ENCODE results near the genes FNDC8, UNC45B, SLC35G3, RASL10B and CCL3.

DNA sequence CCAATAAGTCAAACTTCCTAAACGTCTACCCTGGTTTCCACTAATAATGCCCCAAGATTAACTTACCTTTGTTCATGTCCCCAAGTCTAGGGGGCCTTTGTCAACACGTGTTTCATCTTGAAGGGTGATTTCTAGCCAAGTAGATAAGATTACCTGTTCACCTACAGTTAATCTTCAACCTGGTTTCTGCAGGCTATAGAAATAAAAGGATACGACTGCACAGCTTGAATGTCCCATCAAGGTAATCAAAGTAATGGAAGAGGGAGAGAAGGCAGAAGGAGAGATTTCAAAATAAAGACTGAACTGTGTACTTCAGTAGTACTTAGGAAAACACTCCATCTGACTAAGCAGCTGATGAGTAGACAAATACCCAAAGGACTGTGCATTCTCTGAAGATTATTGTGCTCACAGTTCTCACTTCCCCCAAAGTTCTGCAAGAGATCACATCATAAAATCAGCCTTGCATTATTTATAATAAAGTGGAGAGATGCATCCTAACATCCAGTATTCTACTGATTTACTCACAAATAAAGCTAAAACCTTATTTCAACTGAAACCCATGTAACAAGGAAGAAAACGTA lies 5.8 kb upstream of the RFFL start:
- PRO-cap: no peak
- RAMPAGE, long total RNA, 4 experiments: no peak in any of the 4 experiments

- PRO-cap: no peak
- RAMPAGE, long total RNA, 4 experiments: no peak in any of the 4 experiments
Measured at GRCh38 chr17:35121448-35121706, at the start of gene FNDC8. TSS of gene FNDC8 (plus strand) at chr17:35121615.

- PRO-cap: no peak
- RAMPAGE, long total RNA, 4 experiments: no peak in any of the 4 experiments
Measured at GRCh38 chr17:35131398-35132095, 10.1 kb downstream of the FNDC8 start.

DNA sequence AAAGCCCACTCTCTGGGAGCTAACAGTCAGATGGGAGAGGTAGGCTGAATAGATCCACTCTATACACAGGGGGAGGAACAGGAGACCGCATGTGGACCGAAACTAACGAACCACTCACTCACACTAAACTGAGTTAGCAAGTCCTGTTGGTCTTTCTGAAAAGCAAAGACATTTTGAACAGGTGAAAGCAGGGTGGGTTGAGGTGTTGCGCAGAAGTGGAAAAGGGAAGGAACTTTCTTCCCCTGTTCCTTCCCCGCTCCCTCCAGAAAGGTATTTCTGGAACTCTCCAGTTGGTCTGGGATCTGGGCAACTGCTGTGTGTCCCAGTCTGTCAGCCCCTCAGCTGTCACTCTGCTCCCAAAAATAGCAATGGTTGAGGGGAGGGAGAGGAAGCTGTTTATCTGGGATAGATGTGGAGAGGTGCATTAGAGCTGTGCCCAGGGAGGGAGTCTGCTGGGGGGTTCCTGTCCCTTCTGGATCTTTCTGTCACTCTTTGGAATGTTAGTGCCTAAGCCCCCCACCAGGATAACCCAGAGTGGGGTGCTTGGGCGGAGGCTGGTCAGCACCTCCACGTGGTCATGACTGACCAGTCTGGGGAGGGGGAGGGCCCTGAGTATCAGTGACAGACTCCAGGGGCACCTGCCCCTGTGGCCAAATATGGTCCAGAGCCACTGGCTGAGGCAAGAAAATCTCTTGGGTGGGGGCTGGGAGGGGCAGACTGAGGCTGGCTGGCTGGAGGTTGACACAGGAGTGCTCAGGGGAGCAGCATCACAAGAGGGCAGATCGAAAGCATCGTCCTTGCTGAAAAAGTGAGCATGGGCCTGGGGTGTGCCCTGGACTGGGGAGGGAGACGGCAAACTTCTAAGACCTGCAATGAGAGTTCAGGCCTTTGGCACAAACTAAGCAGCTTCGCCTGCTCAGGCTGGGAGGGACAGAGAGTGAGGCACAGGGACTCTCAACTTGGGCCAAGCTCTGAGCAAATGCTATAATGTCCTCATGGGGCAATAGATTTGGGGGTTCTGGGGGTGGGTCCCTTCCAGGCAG lies at the start of gene UNC45B:
TSS of gene UNC45B (plus strand) at position 715 of the 1,043 bp plus-strand sequence.
- PRO-cap: no peak
- RAMPAGE, long total RNA, 4 experiments: no peak in any of the 4 experiments

- PRO-cap: no peak
- RAMPAGE, long total RNA, 4 experiments: no peak in any of the 4 experiments
Measured at GRCh38 chr17:35194258-35194560, at the start of gene SLC35G3. TSS of gene SLC35G3 (minus strand) at chr17:35194393.

DNA sequence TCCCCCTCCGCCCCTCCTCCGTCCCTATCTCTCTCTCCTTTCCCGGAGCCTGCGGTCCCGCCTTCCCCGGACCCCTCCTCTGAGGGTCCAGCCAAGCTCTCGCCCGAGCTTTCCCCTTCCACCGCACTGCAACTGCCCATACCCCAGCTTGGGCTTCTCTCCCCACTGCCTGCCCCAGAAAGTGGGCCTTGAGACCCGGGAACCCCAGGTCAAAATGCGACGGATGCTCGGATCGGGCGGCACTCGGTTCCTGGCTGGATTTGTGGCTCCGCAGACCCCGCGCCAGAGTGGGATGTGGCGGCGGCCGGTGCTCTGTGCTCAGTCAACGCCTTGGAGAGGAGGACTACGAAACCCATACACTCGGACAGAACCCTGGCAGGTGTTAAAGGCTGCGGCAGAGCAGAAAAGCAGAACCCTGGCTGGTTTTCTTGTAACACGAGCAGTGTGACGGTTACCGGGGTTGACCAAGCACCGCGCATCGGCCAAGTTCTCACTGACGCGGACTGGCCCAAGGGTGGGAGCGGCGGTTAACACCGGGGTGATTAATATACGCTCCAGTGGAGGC lies 834 bp upstream of the SLFN13 start:
- PRO-cap: no peak
- RAMPAGE, long total RNA, 4 experiments: no peak in any of the 4 experiments

GRCh38 chr17:35533124-35533790 lies 4.2 kb downstream of the SLFN12L start:
- PRO-cap: no peak
- RAMPAGE, long total RNA, 4 experiments: no peak in any of the 4 experiments

- PRO-cap: no peak
- RAMPAGE, long total RNA, 4 experiments: no peak in any of the 4 experiments
Measured at GRCh38 chr17:35596020-35596335, 8.9 kb downstream of the AP2B1 start.

DNA sequence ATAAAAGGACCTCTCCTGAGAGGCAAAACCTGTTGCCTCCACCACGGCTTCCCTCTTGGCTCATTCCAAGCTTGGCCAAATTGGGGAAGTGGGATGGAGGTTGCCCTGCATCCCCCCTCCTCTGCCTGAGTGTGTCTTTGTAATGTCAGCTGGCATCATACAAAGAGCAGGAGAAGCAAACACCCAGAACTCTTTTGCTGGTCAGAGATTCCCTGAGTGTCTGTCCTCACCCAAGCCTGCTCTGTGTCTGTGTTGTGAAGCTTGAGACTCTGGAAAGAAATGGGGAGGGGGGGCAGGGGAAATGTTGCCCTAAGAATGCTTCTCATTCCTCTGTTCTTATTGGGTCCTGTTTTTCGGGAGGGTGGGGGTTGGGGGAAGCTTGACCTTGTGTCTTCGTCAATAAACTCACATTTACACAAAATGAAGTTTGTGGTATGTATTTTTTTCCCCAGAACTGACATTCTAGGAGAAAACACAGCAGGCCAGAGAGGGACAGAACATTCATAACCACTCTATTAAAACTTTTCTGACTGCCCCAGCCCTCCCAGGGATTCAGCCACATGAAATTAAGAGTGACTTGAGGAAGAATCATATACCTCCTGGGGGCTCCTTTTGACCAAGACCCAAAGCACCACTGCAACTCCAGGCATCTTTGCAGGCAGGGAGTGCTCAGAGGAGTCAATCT lies 5.3 kb upstream of the RASL10B start:
- PRO-cap: unidirectional peak, minus-strand start at position 249 of the sequence
- RAMPAGE, long total RNA, 4 experiments: no peak in any of the 4 experiments

DNA sequence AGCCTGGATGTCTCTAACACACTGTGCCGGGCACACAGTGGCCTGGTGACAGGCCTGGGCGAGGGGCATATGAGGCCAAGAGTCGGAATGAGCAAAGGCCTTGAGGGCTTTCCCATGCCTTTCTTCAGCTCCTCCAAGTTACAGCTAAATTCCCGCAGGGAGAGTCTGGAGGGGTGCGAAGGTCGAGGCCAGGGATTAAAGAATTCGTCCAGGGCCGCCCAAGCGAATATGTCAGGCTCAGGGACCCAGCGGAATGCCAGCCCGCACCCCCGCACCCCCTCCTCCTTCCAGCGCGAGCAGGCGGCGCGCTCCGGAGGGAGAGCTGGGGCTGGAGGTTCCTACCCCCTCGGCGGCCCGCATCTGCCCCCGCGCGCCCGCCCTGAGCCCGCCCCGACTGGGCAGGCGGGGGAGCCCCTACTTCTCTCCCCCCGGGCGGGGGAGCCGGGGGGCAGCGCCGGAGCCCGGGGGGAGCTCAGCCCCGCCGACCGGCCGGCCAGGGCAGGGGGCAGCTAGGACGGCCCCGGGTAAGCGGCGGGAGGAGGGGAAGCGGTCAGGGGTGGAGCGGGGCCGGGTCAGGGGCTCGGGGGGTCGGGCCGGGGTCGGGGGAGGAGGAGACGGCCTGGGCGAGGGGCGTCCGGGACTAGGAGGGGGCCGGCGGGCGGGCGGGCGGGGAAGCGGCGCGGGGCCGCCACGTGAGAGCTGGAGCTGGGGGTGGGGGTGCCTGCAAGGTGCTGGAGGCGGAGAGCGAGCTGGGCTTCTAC lies at the start of gene RASL10B:
TSS of gene RASL10B (plus strand) at position 285 of the 761 bp plus-strand sequence.
- PRO-cap: unidirectional peak, plus-strand start at position 299 of the sequence
- RAMPAGE, long total RNA, 4 experiments: no peak in any of the 4 experiments

- PRO-cap: no peak
- RAMPAGE, long total RNA, 4 experiments: no peak in any of the 4 experiments
Measured at GRCh38 chr17:35773217-35773659, 12.6 kb downstream of the C17orf50 start.

DNA sequence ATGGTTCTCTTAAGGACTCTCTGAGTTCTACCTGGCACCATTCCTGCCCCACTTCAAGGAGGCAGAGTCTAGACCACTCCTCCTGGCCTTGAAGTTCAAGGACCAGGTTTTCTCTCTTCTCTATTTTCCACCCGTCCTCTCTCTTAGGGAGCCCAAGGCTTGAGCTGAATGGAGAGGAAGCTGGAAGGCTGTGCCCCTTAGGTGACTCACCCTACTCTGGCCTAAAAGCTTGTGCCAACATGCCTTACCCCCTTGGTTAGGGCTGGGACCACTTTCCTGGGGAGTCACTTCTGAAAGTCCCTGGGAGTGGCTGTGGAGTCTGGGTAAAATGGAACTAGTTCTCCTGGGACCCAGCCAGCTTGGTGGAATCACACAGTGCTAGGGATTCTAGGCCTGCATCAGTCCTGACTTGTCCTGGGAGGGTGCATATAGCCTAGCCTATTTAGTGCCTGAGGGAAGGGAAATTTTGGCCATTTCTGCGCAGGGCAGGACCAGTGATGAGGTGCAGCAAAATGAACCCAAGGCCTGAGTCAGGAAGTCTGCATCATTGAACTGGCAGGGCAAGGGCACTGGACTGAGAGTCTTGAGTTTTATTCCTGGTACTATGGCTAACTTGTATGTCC lies 10.6 kb downstream of the MMP28 start:
- PRO-cap: no peak
- RAMPAGE, long total RNA, 4 experiments: no peak in any of the 4 experiments

DNA sequence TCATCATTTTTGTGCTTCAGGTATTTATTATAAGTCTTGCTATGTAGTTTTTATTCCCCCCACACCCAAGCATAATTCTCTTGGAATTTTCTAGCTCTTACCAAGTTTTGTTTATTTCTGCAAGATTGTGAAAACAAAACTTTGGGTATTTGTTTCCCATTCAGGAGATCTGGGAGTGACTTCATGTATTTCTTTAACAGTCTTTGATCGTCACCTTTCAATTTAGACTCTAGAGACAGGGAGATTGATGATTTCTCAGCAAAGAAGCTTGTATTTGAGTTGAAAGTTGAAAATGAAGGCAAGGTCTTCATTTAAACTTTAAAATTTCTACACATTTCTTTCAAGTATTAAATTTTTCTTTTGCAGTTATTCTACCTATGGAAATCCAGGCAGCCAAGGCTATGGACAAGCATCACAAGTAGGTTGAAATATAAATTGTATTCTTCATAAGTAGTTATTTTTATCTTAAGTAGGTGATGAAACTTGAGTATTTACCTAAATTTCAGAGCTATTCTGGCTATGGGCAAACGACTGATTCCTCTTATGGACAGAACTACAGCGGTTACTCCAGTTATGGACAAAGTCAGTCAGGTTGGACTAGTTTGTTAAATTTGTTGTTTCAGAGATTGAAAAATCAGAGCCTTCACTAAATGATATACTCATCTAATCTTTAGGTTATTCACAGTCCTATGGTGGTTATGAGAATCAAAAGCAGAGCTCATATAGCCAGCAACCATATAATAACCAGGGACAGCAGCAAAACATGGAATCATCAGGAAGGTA lies 10.6 kb downstream of the TAF15 start:
- PRO-cap: no peak
- RAMPAGE, long total RNA, 4 experiments: no peak in any of the 4 experiments

GRCh38 chr17:35890781-35891316 lies 10.7 kb upstream of the CCL5 start:
- PRO-cap: no peak
- RAMPAGE, long total RNA, 4 experiments: no peak in any of the 4 experiments

DNA sequence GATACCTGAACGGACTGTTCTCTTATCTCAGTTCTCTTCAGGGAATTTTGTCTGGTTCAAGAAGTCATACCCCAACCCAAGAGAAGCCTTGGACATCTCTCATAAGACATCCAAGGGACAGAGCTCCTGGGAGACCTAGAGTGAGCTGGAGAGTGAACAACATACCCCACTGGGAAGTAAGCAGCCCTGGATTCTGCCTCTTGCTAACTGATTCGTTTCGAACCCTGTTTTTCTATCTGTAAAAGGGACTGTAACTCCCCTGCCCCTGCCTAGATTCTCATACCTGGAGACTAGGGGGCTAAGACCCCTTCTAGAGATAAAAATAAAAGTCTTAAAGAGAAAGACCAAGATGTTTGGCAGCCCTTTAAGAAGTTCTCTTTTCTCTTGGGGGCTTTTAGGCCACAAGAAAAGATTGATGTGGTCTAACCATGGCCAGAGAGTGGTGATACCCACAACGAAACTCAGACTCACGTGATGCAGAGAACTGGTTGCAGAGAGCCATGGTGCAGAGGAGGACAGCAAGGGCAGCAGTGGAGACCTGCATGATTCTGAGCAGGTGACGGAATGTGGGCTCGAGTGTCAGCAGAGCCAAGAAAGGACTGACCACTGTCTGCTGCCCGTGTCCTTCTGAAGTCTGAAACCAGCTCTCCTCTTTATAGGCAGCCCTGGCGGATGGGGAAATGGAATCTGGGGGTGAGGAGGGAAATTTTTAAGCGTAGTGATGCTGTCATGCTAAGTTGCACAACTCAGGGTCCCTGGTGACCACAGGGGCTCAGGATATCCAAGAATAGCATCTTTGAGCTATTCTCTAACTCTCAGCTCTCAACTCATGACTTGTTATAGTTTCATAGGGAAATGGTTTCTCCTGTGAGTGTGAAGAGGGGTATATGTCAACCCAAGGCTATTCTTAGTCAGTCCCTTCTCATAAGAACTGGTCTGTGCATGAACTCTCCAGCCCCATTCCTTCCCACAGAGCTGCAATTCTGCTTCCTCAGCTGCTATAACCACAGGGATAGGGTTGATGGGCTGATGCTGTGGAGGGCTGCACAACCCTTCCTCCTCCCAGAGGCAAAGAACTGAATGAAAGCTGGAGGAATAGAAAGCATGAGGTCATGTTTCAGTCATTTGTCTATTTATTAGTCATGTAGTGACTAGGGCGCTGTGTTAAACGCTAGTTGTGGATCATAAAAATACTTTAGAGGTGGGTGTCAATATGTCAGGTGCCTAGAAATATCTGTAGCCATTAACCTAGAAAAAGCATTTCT lies at the start of gene CCL3:
TSS of gene CCL3 (minus strand) at position 629 of the 1,265 bp plus-strand sequence.
- PRO-cap: unidirectional peak, minus-strand start at position 629 of the sequence
- RAMPAGE, long total RNA, 4 experiments: no peak in any of the 4 experiments

DNA sequence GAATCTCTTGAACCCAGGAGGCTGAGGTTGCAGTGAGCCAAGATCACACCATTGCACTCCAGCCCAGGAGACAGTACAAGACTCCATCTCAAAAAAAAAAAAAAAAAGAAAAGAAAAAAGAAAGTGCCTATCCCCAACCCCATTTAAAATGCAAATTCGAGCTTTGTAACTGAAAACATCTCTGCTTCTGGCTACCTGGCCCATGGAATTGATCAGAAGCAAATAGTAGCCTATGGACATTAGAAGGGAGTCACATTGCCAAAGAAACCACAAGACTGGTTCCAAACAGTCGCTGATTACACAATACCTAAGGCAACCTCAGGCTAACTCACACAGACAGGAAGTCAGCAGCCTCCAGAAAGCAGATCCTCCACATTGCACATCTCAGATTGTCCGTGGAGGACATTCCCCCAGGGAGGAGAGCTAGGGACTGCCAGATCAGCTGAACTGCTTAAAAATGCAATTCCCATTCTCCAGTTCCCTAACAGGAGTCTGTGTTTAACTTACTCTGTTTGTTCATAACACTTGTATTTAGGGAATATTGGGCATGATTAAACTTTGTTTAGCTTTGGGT lies 4.3 kb downstream of the CCL3L3 start:
- PRO-cap: unidirectional peak, plus-strand start at position 387 of the sequence
- RAMPAGE, long total RNA, 4 experiments: no peak in any of the 4 experiments

DNA sequence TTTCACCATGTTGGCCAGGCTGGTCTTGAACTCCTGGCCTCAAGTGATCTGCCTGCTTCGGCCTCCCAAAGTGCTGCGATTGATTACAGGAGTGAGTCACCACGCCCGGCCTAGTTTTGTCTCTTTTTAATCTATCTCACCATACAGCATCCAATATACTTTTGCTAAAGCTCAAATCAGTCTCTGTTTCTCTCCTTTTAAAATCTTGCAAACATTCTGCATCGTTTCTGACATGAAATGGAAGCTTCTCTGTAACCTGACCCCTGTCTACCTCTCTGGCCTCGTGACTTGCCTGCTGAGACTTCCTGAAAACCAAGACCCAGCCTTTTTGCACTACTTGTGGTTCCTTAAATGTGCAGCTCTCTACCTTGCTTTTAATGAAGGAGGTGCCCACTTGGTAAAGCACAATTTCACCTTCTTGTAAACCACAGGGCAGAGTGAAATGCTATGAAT lies 5.9 kb upstream of the CCL3L3 start:
- PRO-cap: no peak
- RAMPAGE, long total RNA, 4 experiments: no peak in any of the 4 experiments

- PRO-cap: bidirectional peak, plus-strand start at chr17:36545621, minus-strand start at chr17:36545394; bidirectional peak, plus-strand start at chr17:36545966, minus-strand start at chr17:36545855
- RAMPAGE, long total RNA, 4 experiments: start-site peak on the plus strand in 4 of 4 experiments, at chr17:36545579-36545647 at its widest, 23 to 56 reads per replicate
Measured at GRCh38 chr17:36545348-36546410, 960 bp downstream of the GGNBP2 start.

GRCh38 chr17:36570778-36571310 lies 20.8 kb upstream of the DHRS11 start:
- PRO-cap: no peak
- RAMPAGE, long total RNA, 4 experiments: no peak in any of the 4 experiments

DNA sequence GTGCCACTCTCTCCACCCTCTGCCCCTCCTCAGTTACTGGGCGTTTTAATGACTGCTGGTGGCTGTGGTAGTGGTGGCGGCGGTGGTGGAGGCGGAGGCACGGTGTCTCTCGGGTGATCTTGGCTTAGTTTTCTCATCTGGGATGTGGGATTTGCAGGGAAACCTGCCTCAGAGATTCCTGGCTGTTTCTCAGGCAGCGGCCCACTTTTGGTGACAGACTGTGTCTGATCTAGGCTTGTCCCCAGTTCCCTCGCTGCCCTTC lies 41.1 kb downstream of the MRM1 start:
- PRO-cap: no peak
- RAMPAGE, long total RNA, 4 experiments: no peak in any of the 4 experiments